Occipital lobe (tissue), 2 donors: ENCODE measurements around the genes SFRP4 and AMPH.

DNA sequence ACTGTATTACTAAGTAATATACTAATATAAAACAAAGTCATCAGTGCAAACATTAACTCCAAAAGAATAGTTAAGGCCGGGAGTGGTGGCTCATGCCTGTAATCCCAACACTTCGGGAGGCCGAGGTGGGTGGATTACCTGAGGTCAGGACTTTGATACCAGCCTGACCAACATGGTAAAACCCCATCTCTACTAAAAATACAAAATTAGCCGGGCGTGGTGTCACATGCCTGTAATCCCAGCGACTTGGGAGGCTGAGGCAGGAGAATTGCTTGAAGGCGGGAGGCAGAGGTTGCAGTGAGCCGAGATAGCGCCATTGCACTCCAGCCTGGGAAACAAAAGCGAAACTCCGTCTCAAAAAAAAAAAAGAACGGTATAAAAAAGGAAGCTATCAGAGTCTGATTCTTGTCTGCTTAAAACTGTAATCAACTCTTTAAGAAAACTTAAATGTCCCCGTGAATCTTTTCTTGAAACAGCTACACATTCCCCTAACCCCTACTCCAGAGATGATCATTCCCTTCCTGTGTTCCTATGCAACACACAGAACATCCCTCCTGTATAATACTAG is 4.4 kb downstream of the HERPUD2 start:
- RAMPAGE, long total RNA, result no peak

GRCh38 chr7:35882076-35882809 is 81.4 kb downstream of the SEPTIN7 start:
- RAMPAGE, long total RNA, result no peak

DNA sequence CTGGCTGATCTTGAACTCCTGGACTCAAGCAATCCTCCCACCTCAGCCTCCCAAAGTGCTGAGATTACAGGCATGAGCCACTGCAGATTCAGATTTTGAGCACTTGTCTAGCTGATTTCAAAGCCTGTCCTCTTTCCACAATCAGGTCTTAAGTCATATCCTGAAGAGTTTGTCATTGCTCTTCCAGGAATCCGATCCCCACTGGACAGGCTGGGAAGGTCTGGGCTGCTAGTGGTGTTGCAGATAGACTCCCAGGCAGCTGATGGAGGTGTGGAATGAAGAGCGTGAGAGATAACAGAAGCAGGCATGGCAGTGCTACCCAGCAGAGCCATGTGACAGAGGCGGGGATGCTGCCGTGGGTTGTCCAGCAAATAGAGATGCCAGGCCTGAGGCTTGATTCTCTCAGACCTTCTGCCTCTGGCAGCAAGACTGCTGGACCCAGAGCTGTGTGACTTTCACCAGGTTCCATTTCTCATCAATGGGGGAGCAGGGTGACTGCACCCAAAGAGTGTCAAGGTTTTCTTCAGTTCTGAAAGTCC is 116.5 kb upstream of the EEPD1 start:
- RAMPAGE, long total RNA, result no peak

- RAMPAGE, long total RNA, result no peak
Observed at GRCh38 chr7:36191233-36192035, 38.4 kb downstream of the EEPD1 start.

- RAMPAGE, long total RNA, result no peak
Observed at GRCh38 chr7:36298766-36299393, 68.2 kb downstream of the MATCAP2 start.

- RAMPAGE, long total RNA, result no peak
Observed at GRCh38 chr7:36890648-36891262, 166.5 kb upstream of the AOAH start.

DNA sequence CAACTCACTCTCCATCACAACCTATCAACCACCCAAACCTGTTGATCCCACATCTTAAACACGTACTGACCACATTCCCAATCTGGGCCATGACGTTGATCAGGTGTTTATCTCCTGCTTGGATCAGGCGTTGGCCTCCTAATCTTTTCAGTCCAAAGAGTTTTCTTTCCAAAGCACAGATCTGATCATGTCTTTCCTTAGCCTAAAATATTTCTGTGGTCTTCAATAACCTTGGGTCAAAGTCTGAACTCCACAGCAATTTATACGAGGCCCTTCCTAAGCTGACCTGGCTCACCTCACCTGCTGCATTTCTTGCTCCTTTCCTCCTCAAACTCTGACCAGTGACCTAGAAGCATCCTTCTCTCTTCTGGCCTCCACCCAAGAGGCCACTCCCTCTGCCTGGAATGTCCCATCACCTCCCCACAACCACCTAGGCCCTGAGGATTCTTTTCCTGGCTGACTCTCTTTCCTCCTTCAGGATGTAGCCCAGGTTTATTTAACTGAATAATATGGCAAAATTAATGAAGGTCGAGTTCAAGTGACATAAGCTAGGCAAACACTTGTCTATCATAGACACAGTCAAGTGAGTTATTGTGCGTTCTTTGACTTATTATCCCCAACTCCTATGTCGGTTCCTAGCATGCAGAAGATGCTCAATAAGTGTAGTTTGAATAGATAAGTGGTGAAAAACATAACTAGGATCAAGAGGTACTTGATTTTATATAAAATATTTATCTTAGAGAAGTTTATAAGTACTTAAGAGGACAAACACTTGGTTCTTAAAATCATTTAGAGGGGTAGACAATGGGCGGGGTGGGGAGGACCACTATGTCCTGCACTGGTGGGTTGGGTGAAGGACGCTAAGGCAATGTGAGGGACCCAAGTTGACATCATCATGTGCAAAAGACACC is 223.4 kb upstream of the AOAH start:
- RAMPAGE, long total RNA, result no peak

DNA sequence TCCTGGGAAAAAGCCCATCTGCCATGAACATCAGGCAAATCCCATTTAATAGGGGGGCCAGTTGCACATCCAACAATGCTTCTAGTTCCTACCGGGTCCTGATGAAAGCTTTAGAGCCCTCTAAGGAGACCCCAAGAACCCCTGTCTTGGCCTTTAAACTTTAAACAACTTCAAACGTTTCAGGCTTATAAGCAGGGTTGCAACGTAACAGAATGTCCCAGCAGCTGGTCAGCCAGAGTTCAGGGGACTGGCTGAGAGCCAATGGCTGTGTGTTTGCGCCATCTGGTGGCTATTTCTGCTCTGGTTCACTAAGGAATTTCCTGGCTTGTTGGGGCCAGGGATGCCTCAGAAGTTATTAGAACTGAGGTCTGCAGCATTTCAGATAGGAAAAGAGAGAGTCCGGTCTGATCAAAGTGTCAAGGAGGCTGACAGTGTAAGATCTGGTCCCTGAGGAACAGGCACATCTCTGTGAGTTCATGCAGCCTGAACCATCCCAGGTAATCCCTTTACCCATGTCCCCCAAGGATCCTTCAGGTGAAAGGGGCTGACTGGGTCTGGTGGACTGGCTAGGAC is 247.1 kb downstream of the ELMO1 start:
- RAMPAGE, long total RNA, result no peak

- RAMPAGE, long total RNA, result no peak
Observed at GRCh38 chr7:37340930-37341316, 107.7 kb downstream of the ELMO1 start.

- RAMPAGE, long total RNA, result no peak
Observed at GRCh38 chr7:37492123-37492660, 43.5 kb upstream of the ELMO1 start.

GRCh38 chr7:37916607-37917554 is at the start of gene SFRP4:
TSS of gene SFRP4 (minus strand) at chr7:37916817.
- RAMPAGE, long total RNA, result no peak

DNA sequence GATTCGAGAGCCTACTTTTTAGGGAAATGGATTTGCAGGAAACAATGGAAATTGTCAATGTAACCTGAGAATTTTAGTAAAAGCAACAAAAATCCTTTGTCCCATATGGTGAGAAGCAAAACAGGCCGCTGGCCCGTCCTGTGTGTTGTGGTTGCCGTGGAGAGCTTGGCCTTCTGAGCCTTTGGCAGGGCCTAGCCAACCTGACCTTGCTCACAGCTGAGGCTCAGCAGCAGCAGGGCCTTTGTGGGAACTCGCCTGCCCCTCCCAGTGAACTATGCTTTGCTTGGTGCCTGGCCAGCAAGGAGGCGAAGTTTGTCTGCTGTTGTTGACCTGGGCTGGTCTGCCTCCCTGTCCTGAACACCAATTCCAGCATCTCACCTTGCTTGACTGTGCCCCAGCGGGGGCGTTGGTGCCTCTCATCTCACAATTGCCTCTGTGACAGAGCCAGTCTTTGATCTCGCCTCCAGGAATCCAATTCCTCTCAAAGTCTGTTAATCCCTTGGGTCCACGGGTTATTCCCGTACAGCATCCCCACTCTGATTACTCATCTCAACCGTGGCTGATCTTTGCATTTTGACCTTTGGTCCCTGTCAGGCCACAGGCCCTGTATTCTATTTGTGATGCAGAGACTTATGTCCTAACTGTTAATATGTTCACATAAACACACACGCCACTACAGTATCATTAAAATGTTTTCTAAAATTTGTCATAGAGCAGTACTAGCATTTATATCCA is 22.6 kb downstream of the EPDR1 start:
- RAMPAGE, long total RNA, result no peak

GRCh38 chr7:38217800-38218047 is 39.7 kb downstream of the STARD3NL start:
- RAMPAGE, long total RNA, result no peak

GRCh38 chr7:38220498-38220796 is 42.4 kb downstream of the STARD3NL start:
- RAMPAGE, long total RNA, result no peak

GRCh38 chr7:38274488-38275039 is 96.5 kb downstream of the STARD3NL start:
- RAMPAGE, long total RNA, result no peak

DNA sequence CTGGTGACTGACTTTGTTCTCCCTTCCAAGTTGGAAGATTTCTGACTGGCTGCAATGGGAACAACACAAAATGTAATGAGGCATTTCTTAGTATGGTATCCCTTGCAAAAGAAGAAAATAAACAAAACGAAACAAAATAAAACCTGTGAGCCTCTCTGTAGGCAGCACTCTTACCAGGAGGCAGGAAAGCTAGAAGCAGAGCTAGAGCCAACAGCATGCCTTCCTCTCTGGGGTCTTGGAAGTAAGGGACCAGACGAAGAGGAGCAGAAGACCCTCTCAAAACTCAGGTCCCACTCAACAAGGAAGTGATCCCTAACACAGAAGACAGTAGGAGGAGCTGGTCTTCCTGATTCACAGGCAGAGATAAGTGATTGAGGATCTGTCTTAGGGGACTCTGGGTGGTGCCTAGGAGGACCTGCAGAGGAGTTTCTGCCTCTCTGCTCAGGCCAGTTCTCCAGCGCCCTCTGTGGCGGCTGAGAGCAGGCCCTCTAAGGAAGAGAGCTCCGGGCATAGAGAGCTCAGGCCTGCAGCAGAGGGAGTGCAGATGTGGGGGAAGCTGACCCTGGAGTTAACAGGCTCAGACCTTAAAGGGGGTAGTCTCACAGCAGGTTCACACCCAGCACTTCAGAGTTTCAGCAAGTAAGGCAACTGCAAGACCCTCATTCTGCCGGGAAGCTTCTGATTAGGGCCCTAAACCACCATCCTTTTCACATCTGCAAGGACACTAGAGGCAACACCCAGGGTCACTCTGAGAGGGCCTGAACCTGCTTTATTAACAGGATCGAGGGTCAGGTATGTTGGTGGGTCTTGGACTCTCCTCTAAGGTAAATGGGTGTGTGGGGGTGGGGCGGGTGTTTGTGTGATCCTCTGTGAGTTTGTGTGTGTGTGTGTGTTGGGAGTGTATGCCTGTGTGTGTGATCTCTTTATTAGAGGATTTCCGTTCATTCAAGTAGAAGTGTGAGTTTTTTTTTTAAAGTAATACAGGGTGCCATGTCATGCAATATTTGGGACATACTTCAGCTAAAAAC is 152.9 kb downstream of the STARD3NL start:
- RAMPAGE, long total RNA, result no peak

DNA sequence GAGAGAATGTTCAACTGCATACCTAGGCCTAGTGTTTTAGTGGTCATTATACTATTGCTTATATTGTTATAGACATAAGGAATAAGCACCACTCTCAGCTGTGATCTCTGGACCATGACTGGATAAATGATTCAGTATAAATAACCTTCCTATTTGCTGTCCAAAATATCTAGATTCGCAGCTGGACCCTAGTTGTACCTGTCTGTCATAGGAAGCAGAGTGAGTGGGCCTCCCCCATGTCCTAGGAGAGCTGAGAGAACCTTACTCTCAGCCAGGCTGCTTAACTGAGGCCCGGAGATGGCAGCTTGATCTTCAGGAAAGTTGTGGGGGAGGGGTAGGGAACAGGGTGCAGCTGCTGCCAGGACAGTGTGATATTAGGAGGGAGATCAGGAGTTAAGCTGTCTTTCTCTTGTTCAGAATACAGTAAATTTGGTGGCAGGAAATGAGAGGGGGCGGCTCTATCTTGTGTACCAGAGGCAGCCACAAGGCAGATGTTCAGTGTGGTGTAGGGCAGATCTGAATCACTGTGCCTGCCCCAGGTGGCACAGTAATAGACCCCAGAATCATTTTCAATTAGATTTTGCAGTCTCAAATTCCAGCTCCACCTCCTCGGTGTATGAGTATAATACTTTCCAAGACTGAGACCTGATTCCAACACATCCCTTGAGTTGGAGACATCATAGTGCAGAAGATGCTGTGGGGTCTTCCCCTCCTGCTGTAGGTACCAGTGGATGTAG is 166.6 kb downstream of the STARD3NL start:
- RAMPAGE, long total RNA, result no peak

DNA sequence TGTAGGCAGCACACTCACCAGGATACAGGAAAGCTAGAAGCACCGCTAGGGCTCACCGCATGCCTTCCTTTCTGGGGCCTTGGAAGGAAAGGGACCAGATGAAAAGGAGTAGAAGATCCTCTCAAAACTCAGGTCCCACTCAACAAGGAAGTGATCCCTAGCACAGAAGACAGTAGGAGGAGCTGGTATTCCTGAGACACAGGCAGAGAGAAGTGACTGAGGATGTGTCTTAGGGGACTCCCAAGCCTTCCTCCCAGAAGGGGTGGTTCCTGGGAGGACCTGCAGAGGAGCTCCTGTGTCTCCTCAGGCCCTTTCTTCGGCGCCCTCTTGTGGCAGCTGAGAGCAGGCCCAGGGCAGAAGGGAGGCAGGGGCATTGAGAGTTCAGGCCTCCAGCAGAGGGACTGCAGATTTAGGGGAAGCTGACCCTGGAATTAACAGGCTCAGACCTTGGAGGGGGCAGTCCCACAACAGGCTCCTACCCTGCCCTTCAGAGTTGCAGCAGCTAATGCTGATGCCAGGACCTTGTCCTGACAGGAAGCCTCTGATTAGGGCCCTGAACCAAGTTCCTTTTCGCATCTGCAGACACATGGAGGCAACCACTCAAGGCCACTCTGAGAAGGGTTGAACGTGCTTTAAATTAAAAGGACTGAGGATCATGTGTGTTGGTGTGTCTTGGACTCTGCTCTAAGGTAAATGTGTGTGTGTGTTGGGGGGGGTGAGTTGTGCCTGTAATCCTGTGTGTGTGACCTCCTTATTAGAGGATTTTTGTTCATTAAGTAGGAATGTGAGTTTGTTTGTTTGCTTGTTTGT is 167.6 kb downstream of the STARD3NL start:
- RAMPAGE, long total RNA, result no peak

- RAMPAGE, long total RNA, result no peak
Observed at GRCh38 chr7:38428972-38429716, 202.0 kb downstream of the AMPH start.

- RAMPAGE, long total RNA, result no peak
Observed at GRCh38 chr7:38630708-38631868, at the start of gene AMPH. TSS of gene AMPH (minus strand) at chr7:38631373.